ENCODE results near the genes EIF3J and MYEF2.

DNA sequence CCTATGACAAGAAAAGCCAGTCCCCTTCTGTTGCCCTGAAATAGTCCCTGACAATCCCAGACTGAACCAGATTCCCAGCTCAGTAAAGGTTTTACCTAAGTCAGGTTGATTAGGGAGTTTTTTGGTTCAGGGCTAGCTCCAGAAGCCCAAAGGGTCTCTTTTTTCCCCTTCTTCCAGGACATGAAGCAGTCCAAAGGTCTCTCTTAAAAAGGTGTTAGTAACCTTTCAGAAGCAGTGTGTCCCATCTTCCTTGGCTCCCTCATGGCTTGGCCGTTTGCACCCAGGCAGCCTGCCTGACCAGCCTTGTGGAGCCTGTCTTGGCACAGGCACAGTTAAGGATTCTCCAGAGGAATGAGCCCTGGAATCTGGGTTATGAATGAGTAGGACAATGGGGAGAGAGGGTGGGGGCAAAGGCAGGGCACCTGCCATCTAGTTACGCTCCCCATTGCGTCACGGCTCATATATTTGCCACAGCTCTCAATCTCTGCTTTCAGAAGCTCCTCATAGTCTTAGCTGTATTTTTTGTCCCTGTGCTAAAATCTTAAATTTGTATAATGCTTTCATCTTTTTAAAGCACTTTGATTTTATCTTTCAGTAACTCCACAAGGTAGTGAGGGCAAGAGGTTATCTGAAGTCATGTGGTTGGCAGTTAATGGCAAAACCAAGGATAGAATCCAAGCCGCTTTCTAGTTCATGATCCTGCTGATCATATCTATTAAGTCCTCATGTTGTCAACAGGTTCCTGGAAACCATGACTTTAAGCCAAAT lies 50.6 kb downstream of the WDR76 start:
- PRO-cap, result no peak

DNA sequence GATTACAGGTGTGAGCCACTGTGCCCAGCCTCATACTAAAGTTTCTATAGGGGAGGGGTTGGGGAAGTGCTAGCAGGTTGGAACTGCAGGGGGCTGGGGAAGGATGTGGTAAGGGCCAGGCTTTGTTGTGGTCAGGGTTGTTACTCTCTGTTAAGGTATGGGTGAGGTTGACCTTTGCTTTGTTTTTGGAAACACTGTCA lies 150.2 kb downstream of the WDR76 start:
- PRO-cap, result no peak

DNA sequence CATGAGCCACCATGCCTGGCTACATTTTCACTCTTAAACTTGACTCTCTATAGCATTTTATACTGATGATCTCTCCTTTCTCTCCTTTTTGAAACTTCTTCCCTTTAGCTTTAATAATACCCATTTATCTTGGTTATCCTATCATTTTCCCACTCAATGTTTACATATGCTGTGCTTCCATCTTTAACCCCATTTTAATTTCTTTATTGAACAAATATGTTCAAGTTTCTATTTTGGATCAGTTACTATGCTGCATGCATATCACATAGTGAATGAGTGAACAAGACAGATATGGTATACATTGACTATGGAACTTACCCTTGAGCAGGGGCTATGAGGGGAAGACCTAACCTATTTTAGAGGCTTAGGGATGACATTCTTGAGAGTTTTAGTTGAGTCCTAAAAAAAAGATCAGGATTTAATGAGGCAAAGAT lies 12.7 kb downstream of the GOLM2 start:
- PRO-cap, result no peak

DNA sequence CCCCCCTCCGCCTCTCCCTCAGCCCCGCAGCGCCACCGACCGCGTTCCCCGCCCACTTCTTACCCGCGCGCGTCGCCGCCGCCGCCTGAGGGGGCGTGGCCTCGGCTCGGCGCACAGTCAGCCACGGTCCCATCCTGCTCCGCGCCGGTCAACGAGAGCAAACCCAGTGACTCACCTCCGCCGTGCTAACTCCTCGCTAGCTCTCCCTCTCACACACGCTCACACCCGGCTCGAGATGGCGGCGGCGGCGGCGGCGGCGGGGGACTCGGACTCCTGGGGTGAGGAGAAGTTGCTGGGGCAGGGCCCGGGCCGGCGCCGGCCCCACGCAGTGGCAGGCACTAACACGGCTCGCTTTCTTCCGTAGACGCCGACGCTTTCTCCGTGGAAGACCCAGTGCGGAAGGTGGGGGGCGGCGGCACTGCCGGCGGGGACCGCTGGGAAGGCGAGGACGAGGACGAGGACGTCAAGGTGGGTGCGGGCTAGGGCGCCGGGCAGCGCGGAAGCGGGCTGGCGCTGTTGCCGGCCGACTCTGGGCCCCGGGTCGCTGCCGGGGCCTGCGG lies at the start of gene EIF3J:
EIF3J (plus strand) TSS at position 188 of the 560 bp plus-strand sequence.
- PRO-cap, result bidirectional peak, plus-strand start at position 160 of the sequence, minus-strand start outside the sequence

DNA sequence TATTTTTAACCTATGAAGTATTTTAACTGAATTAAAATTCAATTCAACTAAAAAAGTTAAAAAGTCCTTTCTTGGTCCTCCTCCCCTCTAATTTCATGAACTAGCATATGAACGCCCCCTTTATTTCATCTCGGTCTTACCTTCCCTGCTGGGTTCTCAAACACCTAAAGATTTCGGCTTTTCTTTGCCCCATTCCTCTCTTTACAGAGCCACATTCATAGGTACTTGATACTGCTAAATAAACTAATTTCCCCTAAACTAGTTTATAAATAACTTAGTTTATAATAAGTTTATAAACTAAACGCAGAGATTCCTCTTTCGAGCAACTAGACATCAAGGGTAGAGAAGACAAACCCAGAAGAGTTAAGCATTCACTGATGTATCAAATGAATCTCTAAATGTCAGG lies 1.6 kb downstream of the SPG11 start:
- PRO-cap, result no peak

- PRO-cap, result no peak
These were observed 25.5 kb downstream of the DUOX1 start for GRCh38 chr15:45154977-45156045.

DNA sequence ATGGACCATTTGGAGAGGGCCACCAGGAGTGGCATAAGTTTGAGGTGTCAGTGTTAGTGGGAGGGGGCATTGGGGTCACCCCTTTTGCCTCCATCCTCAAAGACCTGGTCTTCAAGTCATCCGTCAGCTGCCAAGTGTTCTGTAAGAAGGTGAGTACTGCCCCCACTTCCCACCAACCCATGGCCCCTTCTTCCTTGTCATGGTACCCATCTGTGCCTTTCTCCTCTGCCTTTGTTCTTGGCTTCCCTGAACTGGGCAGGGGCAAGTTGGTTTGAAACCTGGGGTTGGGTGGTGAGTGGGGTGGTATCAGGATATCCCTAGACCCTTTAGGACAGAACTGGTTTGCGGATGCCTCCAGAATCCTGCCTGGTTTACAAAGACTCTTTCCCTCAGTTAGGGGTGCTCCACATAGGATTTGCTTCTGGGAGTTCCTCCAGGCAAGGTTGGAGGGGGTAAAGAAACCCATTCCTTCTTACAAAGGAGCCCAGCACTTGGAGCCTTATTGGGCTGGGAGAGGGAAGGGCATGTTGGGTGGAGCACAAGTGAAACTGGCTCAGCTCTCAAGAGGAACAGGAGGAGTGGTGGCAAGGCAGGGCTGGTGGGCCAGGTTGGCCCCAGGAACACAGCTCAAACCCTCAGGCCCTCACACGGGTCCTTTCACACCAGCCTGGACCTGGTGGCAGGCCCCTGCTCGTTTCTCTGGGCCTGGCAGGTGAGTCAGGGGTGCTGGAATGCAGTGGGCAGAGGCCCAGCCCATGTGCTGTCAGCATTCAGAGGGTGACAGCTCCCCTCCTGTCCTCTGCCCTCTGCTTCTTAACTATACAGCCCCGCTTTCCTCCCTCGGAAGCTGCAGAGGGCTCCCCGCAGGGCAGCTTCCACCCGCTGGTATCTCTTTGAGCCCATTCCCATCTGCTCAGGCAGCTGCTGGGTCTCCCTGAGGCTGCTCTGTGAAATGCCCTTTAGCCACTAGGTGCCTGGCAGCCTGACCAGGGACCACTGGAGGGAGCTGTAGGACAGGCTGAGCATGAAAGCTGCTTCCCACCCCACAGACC lies 25.2 kb downstream of the SHF start:
- PRO-cap, result no peak

DNA sequence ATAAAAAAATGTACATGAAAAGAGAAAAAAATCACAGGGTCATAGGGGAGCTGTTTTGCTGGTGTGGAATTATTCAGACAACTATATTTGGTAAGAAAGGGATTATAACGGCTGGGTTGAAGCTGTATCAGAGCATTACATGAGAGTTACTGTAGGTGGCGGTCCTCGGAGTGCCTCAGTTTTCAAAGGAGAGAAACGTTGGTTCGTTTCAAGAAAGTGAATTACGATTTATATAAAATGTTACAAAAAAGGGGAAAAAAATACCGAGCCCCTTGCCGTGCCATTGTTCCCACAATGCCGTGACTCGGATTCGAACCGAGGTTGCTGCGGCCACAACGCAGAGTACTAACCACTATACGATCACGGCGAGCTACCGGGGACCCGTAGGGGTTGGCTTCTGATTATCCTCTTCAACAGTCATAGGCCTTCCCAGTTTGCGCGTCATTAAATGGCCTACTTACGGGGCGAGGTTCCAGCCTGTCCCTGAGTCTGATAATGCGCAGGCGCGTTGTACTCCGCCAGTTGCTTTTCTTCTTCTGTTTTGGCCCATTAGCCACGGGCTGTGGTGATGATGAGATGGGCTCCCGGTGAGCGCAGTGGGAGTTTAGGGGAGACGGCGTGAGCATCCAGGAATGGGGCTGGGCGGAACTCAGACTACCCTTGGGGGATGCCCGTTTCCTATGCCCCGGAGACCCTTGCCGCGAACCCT lies 10.7 kb upstream of the SHF start:
- PRO-cap, result bidirectional peak, plus-strand start at position 596 of the sequence, minus-strand start at position 306 of the sequence

DNA sequence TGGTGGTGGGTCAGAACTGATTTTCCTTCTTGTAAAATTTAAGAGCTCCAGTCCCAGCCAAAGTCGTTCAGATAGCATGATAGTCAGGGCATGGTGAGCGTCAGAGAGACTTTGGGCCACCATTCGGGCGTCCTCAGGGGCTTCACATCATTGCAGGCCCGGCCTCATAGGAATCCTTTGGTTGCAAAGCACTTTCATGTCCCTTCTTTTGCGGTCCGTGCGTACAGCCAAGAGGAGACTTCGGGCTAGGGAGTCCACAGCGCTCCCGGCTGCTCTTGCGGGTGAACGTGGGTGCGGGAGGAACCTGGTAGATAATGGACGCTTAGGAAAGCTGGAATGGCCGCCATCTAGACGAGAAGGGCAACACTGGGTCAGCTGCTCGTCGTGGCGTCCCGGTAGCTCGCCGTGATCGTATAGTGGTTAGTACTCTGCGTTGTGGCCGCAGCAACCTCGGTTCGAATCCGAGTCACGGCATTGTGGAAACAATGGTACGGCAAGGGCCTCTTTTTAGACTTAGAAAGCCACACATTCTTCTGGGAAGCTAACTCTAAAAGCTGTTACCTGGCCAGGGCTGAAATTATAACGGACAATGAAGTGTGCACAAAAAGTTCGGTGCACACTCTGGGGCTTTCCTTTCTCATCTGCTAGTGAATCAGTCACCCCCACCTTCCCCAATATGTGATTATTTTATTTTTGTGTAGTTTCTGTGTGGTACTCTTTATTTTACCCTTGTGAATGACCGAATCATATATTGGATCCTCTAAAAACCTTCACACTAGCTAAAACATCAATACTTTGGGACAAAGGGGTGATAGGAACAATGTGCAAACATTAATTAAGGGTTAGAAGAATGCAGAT lies 13.2 kb upstream of the SHF start:
- PRO-cap, result unidirectional peak, plus-strand start at position 385 of the sequence

DNA sequence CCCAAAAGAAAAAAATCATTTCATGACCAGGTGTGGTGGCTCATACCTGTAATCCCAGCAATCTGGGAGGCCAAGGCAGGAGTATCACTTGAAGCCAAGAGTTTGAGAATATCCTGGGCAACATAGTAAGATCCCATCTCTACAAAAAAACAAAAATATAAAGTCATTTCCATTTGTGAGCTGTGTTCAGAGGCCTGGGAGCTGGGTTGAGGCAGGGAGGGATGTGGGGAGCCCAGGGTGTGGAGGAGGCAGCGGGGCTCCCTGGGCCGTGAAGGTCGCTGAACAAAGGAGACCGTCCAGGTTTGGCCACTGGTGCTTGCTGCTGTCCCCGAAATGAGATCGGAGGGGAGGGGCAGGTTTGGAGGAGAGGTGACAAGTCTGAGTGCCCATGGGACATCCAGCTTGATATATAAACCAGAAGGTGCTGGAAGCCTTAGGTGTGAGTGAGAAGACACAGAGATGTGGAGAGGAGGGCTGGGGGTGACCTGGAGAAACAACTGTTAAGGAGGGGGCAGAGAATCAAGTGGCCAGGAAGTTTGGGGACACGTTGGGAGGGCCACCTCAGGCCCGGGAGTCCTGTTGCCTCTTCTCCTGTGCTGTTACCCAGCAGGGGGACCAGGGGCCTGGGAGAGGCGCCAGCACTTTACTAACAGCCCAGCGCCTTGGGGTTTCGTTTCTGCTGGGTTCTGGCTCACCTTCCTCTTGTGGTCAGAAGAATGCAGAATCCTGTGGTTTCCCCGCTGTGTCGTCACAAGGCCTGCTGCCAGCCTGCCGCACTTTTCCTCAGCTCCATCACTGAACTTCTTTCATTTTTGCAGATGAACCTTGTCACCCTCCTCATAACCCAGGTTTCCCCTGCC lies 24.1 kb downstream of the C15orf48 start:
- PRO-cap, result unidirectional peak, minus-strand start at position 688 of the sequence

DNA sequence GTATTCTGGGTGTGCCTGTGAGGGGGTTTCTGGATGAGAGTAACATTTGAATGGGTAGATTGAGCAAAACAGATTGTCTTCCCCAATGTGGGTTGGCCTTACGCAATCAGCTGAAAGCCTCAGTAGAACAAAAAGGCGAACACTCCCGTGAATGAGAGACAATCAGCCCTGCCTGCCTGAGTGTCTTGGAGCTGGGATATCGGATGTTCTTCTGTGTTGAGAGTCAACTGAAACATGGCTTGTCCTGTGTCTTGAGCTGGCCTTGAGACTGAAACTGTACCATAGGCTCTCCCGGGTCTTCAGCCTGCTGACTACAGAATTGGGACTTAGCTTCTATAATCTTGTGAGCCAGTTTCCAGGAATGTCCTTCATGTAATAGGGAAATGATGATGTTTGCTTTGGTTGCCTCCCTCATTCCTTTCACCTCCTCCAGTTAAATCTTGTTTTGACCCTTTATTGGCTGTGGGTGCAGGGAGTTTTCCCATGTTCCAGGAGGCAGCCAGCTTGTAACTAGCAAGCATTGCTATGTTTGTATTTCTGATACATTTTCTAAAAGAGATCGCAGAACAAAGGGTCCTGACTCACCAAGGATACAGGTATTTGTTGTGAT lies 10.7 kb downstream of the SQOR start:
- PRO-cap, result no peak

DNA sequence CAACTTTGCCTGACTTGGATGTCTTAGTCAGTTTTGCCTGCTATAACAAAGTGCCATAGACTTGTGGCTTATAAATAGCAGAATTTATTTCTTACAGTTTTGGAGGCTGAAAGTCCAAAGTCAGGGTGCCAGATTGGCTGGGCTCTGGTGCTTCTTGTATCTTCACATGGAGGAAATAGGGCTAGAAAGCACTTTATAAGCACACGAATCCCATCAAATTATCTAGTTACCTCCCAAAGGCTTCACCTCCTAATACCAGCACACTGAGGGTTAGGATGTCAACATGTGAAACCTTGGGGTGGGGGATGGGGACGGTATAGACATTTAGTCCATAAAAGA lies 116.8 kb downstream of the SQOR start:
- PRO-cap, result no peak

- PRO-cap, result no peak
These were observed 314.1 kb downstream of the SQOR start for GRCh38 chr15:45948821-45949351.

- PRO-cap, result no peak
These were observed 417.3 kb upstream of the SEMA6D start for GRCh38 chr15:47299874-47300564.

- PRO-cap, result no peak
These were observed 8.7 kb downstream of the SEMA6D start for GRCh38 chr15:47725871-47726554.

- PRO-cap, result unidirectional peak, minus-strand start at chr15:48178295; unidirectional peak, minus-strand start at chr15:48178353
These were observed at the start of gene MYEF2 for GRCh38 chr15:48177560-48178753. Gene MYEF2, minus strand, starts transcription at chr15:48178295.

GRCh38 chr15:48400006-48400235 lies 68.7 kb downstream of the DUT start:
- PRO-cap, result no peak

DNA sequence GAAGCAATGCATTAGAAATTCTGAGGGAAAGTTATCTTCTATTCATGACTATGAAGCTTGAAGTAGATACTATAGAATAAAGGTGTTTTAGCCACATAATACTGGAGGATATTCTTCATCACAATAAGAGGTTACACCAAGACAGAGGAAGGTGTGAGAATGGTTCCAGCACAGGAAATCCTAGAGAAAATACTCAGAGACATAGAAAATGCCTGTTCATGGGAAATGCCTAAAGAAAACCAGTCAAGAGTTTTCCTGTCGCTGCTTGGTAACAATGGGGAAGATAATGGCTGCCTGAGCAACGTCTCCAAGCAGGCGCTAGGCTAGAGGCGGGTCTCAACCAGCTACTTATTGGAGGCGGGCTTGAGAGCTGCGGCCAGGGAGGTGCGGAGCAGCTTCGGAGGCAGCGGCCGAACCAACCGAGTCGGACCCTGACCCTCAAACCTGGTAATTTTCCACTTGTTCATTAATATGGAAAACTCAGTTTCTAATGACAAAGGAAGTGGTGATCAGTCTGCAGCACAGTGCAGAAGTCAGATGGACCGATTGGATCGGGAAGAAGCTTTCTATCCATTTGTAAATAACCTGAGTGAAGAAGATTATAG lies 173.0 kb downstream of the DTWD1 start:
- PRO-cap, result no peak

GRCh38 chr15:50066322-50066637 lies 52.8 kb downstream of the ATP8B4 start:
- PRO-cap, result no peak

- PRO-cap, result no peak
These were observed 17.5 kb upstream of the SLC27A2 start for GRCh38 chr15:50164286-50165059.

All from trachea (tissue), 1 donor.